Kidney (tissue), 2 donors: ENCODE measurements around a stretch of chr2.

GRCh38 chr2:136206492-136207060 lies 88.6 kb upstream of the CXCR4 start:
- PRO-cap: no peak
- RRBS: no CpG with 5 or more reads among the region's 7 CpGs

DNA sequence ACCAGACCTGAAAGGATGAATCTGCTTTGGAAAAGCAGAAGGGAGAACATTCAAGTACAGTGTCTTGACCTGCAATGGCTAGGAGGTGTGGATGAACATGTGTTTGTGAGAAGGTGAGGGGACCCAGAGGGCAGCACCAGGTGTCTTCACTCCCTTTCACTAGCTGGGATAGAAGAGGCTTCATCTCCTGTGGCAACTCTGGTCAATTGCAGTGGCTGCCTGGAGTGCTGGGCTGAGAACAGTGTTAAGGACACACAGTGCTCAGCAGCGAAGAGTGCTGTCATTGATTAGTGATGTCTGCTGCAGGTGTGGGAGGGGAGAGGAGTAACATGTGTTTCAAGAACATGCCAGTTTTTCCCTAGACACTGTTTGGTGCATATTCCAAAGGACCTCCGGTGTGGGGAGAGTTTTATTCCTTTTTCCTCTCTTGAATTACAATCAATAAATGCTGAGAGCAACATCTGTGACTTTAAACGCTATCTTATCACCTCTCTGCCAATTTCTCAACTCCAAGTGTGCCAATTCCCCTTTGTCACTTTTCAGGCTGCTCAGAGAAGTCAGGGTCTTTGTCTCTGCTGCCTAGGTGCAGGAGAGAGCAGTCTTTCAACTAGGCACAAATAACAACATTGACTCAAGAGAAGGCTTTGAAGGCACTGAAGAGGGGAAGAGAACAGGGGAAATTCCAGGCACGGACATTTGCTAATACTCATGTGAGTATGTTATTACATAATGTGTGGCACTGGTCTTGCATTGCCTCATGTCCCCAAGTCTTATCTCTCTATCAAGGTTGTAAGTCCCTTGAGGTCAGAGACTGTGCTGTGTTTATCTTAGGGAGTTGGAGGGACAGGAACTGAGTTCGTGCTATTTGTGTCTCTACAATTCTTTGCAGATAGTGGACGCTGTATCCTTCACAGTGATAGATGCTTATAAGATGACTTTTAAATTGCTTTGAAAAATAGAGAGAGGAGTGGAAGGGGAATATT lies 96.1 kb upstream of the CXCR4 start:
- PRO-cap: no peak
- RRBS: no CpG with 5 or more reads among the region's 6 CpGs

DNA sequence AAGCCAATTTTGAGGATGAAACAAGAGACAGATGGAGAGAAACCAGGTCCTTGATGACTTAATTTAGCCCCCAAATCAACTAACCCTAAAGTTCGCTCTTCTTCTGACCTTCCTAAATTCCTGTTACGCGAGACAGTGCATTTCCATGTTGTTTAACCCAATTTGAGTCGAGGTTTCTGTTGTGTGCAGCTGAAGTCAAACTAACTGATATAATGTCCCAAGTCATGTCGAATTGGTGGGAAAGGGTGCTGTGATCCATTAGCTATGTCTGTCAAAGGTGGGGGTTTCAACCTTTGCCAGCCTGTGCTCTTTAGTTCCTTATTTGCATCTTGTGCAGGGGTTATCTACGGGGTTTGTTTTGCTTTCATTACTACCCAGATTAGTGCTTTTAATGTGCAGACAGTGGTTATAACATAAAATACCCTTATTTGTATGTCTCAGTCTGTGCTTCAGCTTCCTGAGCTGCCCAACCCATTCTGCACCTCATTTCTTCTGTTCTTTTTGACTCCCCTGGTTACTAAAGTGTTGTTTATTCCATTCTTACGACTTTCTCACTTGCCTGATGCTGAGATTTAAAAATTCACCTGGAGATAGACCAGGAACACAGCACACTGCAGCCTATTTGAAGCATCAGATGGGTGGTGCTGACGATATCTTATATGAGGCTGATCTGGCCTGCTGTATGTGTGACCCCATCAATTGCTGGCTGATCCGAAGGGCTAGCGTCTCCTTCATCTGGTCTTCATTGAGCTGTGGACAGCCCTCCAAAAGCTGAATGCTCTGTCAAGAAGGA lies 271.9 kb upstream of the CXCR4 start:
- PRO-cap: no peak
- RRBS: no CpG with 5 or more reads among the region's 10 CpGs

DNA sequence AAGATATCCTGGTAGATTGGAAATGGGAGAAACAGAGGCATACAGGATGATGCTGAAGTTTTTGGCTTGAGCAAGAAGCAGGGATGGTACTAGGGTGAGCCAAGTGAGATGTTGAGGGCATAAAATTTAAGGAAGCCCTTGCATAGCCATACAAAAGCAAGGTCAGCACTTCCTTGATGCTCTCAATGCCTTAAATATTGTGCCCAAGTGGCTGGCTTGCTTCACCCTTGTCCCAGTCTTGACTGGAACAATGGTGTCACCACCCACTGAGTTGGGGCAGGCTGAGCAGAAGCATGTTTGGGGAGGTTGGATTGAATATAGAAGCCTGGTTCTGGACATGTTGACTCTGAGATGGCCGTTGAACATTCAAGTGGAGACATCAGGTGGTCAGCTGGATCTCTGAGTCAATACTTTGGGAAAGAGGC lies 43.2 kb upstream of the HNMT start:
- PRO-cap: no peak
- RRBS: no CpG with 5 or more reads among the region's 1 CpG

DNA sequence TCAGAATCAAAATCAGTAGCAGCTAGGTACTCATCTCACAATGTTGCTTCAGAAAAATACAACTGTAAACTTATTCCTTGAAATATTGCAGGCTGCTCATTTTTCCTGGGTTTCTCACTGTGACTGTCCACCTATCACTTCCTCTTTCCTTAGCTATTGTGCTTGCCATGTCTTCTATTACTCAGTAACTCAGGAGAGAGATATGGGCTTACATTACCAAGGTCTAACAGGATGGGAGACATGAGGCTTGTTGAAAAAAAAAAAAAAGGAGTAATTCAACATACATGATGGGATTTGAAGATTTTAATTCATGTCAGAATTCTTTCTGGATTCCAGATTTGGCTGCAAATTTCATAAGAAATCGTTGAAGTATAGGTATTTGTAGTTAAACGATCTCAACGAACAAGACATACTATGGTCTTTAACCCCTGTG lies 16.9 kb upstream of the HNMT start:
- PRO-cap: no peak
- RRBS: no CpG with 5 or more reads among the region's 3 CpGs

GRCh38 chr2:138282111-138282527 lies 219.5 kb upstream of the SPOPL start:
- PRO-cap: no peak
- RRBS: no CpG with 5 or more reads among the region's 3 CpGs

GRCh38 chr2:138356239-138356544 lies 145.4 kb upstream of the SPOPL start:
- PRO-cap: no peak
- RRBS: no CpG with 5 or more reads among the region's 3 CpGs

DNA sequence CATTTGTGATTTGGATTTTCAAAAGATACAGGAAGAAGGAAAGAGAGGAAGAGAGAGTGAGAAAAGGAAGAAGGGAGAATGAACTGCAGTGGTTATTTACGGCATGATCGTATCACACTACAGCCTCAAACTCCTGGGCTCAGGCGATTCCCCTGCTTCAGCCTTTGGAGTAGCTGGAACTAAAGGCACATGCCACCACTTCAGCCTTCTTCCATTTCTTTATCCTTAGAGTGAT lies 53.2 kb upstream of the NXPH2 start:
- PRO-cap: no peak
- RRBS: no CpG with 5 or more reads among the region's 3 CpGs

- PRO-cap: no peak
- RRBS: no CpG with 5 or more reads among the region's 1 CpG
These were observed 1469.5 kb downstream of the LRP1B start for GRCh38 chr2:140661304-140661716.

GRCh38 chr2:142328220-142328777 lies 197.5 kb upstream of the LRP1B start:
- PRO-cap: no peak
- RRBS: no CpG with 5 or more reads among the region's 7 CpGs

DNA sequence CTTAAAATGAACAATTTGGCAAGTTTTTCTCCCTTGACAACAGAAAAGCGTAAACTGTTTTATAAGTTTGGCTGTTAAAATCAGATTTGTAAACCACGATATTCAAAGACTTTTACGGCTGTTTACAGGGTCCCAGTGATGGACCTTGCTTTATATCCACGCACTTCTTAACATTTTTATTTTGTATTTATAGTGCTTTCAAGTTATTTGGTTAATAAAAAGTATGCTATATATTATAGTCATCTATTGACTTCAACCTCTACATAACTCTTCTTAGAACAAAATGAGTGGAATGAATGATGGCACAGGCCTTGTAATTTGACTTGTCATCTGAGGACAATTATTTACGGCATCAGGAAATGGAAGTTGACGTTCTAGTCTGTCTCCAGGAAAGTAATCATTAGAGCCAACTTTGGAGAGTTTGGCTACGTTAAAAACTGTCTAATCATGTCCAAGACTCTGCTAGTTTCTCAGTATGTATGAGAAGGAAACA lies 353.4 kb downstream of the ARHGAP15 start:
- PRO-cap: no peak
- RRBS: no CpG with 5 or more reads among the region's 7 CpGs

DNA sequence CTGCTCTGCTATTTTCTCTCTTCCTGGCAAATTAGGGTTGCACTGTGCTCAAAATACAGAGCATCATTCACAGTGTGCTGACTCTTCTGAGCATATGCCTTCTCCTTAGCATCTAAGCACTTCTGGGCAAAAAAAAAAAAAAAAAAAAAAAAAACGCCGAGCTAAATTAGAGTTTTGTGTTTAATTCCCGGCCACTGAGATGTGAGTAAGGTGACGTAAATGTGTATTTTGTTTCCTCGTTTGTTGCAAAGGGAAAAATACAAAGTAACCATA lies 538.7 kb downstream of the GTDC1 start:
- PRO-cap: no peak
- RRBS: no CpG with 5 or more reads among the region's 5 CpGs

GRCh38 chr2:143942651-143942983 lies 389.7 kb downstream of the GTDC1 start:
- PRO-cap: no peak

DNA sequence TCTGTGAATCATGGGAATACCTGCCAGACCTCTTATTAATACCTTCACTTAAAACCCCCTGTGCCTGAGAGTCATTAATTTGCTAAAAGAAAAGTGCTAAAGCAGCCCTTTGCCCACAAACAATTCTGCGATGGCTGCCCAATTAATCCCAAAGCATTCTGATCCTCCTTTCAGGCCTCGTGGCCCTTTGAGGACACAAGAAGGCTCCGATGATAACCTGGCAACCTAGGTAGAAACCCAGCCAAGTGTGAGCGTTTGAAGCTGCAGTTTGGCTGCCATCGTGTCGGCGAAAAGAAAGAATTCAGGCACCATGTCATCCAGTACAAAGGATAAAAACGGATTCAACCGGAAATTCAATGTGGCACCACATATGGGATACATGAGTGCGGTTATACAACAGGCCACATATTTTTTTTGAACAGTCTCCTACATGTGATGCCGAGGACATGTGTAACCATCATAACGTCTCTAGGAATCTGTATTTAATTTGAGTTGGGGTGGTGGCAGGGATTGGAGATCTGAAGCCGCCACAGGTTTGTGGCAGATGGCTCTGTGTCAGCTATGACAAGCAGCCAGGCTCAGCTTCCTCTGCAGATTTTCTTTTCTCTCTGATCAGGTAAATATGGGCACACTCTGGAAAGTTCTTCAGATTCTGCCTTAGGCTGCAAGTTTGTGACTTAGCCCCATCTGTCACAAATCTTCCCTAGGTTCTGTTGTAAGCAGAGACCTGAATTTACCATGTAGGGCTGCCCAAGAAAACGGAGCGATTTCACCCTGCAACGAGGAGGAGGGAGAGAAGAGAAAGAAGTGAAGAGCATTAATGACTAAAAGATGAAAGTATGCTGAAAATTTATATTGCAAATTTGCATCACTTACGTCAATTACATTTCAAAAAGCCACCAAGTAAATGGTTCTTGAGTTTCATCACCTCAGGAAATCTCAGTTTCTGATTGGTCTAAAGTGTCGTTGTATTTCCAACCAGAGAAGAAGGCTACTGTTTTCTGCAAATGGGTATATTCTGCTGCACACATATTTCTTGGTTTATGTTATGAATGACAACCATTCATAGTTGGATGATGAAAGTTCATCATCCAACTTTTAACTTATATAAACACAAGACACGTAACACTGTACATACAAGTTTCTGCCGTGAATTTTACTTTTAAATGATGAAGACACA lies 385.6 kb downstream of the GTDC1 start:
- PRO-cap: no peak
- RRBS: no CpG with 5 or more reads among the region's 20 CpGs

- PRO-cap: no peak
- RRBS: no CpG with 5 or more reads among the region's 2 CpGs
These were observed 91.7 kb downstream of the GTDC1 start for GRCh38 chr2:144240598-144240990.

DNA sequence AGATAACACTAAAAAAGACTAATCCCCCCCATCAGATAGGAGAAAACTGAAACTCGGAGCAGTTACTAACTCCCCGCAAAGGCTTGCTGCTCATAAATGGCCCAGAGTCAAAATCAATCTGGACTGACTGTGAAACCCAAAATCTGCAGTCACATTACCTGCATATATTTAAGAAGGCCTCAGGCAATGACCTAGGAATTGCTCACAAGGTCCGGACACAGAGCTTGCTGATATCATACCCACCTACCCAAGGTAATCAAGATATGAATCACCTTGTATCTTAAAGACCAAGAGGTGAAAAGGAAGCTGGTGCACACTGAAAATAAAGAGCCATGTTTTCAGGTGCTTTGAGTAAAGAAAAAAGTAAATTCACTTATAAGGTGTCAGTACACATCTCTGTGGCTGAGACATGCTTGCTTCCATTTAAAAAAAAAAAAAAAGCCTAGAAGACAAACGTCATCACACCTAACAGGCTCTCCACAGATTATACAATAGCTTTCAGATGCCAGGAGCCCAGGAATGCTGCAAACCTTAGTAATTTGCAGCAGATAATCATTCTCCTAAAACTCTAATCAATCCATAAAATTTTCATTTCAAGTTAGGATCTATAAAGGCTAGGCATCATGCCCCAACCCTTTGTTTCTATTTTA lies 7.8 kb downstream of the GTDC1 start:
- PRO-cap: no peak
- RRBS: no CpG with 5 or more reads among the region's 4 CpGs

DNA sequence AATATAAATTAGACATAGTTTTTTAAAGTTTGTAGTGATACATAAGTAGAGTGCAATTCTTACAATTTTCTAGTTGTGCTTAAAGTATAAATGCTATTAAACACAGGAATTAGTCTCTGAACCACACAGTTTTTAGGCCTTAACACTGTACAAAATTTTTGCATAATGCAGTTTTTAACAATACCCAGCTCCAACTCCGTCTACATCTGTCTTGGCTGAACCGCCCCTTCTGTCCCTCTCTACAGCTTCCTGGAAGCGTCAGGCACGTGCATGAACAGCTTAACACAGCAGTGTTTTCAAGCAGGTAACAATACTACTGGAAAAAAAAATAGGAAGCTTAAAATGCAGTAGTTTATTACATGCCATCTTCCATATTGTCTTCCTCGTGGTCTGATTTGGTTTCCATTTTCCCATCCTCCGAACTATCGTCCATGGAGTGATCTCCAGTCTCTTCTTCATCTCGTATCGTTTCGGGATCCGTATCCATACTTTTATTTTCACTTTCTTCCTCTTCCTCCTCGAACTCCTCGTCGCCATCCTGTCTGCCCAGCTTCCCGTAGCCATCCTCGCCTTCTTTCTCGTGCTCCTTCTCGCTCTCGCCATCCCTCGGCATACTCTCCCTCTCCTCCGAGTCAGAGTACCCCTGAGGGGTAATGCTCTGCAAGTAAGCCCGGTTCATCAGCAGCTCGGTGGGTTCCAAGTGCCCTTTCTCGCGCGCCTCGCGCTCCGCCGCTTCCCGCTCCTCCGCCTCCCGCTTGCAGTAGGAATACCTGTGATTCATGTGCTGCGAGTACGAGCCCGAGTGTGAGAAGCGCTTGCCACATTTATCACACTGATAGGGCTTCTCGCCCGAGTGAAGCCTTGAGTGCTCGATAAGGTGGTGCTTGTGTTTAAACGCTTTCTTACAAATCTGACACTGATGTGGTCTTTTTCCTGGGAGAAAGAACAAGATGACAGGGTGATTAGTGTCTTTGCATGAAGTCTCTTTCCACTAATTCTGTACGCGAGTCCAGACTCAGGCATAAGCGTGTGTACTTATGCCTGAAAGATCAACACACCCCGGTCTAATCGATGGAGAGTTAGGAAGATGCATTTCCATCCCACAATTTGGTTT lies 57.1 kb upstream of the GTDC1 start:
- PRO-cap: unidirectional peak, minus-strand start at position 457 of the sequence; unidirectional peak, minus-strand start at position 576 of the sequence
- RRBS: no CpG with 5 or more reads among the region's 46 CpGs

DNA sequence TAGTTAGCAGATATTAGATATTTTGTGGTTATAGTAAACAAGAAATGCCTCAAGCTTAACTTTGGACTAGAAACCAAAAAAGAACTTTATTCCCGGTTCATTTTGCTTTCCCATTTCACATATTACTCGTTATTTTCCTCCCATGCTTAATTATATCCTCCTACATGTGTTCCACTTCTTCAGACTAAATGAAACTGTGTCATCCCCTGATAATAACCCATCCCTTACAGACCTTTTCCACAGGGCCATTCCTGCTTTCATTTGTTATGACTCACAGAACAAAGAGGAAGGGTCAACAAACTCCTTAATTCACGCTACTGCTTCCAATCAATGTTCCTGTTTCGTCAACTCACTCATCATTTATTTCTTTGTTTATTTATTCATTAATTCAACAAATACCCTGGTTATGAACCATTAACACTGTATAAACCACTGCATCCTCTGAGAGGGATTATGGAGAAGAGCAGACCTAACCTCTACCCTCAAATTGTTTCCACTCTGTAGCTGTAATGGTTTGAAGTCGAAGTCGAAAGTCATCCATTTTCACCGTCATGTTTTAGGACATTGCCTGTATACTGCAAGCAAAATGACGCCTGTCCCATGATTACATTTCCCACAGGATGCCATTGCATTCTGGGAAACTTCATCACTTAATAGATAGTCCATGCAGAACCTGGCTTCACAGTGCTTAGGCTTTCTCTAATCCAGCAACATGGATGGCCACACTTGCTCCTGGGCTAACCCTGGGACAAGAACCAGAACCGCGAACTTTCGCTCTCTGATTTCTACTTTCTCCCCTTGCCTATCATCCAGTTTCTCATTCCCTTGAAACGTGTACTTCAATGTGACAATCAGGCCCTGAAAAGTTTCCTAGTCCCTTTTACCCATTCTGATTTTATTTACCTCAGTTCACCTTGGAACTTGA lies 83.3 kb upstream of the GTDC1 start:
- PRO-cap: no peak
- RRBS: no CpG with 5 or more reads among the region's 12 CpGs

- PRO-cap: no peak
- RRBS: no CpG with 5 or more reads among the region's 16 CpGs
These were observed 11.6 kb downstream of the ZEB2 start for GRCh38 chr2:144508110-144509018.

GRCh38 chr2:144515357-144516244 lies 4.3 kb downstream of the ZEB2 start:
- PRO-cap: unidirectional peak, plus-strand start at chr2:144515516; bidirectional peak, plus-strand start at chr2:144515978, minus-strand start at chr2:144515926; bidirectional peak, plus-strand start at chr2:144516129, minus-strand start at chr2:144516164
- RRBS: 3% methylated on average over 19 of the region's 47 CpGs